ENCODE measurements around a stretch of chr13.

- PRO-cap, 3 experiments, result no peak in any of the 3 experiments
- RRBS, result no CpG with 5 or more reads among the region's 17 CpGs
These were observed 224.3 kb downstream of the FGF9 start for GRCh38 chr13:21895061-21895660.

DNA sequence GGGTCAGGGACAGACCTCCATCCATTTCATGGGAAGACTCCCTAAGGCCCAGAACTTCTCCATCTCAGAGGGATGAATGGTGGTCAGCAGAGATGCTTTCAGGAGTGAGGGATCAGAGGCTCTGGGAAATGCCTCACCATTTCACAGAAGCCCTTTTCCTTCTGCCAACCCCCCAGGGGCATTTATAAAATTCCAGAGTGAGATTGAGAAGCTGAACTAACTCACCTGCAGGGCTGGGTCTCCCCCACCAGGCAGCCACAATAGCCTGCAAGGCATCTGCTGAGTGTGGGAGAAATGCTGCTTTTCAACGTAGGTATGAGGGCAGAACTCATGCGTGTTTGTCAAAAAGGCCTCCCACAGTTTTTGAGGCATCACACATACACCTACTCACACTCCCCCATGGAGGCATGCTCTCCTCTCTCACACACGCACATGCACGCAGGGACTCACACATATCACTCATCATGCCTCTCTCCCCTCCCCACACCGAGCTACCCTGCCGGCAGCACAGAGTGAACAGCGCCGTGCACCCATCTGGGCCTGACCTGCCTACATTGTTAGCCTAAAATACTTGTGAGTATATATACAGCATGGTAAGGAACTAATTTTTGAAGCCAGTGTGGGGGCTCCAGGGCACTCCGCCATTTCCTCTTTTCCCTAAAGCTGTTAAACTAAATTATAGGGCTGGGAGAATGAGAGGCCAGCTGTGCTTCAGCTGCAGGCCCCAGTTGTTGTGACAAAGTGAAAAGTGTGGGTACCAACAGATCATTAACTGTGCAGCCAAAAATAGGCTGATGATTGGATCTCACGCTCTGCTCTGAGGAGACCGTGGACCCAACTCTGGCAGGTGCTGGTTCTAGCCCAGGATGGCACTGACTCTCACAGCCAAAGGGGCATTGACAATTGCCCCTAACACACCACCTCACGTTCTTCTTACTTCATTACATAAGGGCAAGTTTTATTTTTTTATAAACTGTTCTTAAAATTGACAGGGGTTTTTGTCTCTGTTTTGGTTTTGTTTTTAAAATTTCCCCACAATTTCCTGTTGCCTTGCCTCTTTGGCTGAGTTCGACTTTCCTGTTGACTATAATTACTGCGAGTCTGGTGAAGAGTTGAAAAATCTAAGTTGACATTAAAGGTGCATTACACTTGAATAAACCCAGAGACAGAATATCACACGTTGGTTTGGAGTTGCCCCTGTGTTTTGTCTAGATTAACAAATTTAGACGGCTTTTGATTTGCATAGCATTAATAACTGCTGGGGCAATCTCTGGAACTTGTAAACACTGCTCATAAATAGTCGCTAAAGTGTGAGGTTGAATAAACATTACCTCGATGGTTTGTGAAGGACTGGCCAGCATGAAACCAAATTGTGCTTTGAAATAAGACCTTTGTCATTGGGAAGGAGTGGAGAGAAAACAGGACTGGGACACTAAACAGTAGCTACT is 390.9 kb downstream of the FGF9 start:
- PRO-cap, 3 experiments, result no peak in any of the 3 experiments
- RRBS, result no CpG with 5 or more reads among the region's 18 CpGs

DNA sequence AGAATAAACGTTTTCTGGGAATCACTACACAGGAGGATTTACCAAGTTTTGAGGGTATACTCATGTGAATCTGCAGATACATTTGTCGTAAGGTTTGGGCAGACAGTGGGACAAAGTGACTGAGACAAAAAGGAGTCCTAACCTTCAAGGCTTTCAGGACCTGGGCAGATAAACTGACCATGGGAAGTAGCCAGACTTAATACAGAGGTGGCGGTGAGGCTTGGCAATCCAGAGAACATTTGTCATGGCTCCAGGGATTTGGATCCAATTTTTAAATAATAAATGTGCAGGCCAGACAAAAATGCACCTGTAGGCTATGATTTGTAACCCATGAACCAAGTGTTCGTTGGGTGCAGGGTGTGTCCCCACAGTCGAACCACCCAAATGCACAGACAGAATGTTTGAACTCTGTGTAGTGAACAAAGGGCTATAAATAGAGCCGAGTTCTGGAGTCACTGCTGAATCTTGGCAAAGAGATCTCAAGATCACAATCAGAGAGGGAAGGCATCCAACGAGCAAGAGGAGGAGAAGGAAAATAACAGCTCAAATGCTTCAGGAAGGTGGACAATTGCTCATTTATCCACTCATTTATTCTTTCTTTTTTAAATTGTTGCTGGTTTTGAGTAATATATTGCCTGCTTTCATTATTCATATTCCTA is 547.8 kb downstream of the FGF9 start:
- PRO-cap, 3 experiments, result no peak in any of the 3 experiments
- RRBS, result no CpG with 5 or more reads among the region's 7 CpGs

- PRO-cap, 3 experiments, result no peak in any of the 3 experiments
- RRBS, result no CpG with 5 or more reads among the region's 33 CpGs
These were observed 253.8 kb upstream of the SGCG start for GRCh38 chr13:22926977-22927480.

DNA sequence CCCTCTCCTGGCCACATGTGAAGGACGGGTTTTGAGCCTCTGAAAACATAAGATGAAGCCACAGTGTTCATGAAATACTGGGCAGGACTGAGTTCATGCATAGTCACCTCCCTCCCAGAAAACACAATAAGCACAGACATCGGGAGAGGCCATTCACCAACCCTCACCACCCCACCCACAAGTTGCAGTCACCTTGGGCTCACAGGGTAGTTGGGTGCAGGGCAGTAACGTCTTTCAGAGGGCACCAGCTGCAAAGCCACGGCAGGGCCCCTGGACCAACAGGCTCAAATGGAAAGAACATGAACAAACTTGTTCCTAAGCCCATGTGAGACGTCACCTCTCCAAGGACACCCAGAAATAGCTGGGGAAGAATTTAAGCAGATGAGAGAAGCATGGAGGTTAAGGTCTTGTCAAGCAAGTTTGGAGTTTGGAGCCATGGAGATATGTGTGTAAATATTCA is 40.6 kb downstream of the SACS start:
- PRO-cap, 3 experiments, result no peak in any of the 3 experiments
- RRBS, result no CpG with 5 or more reads among the region's 5 CpGs

DNA sequence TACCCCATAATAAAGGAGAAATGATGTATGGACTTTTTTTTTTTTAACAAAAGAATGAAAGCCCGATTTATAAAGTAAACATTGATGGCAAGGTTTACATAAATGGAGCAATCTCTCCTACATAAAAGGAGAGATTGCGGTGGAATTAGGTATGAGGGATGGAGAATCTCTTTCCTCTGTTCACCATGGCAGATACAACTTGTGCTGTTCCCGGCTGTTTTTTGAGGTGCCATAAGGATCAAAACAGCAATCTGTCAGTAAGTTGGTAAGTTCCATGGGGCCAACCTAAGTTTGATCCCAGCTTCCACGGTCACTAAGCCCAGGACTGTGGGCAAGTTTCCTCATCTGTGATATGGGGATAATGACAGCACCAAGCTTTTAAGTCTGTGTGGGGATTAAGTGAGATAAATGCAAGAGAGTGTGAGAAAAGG is 58.0 kb upstream of the SACS start:
- PRO-cap, 3 experiments, result no peak in any of the 3 experiments
- RRBS, result no CpG with 5 or more reads among the region's 4 CpGs

DNA sequence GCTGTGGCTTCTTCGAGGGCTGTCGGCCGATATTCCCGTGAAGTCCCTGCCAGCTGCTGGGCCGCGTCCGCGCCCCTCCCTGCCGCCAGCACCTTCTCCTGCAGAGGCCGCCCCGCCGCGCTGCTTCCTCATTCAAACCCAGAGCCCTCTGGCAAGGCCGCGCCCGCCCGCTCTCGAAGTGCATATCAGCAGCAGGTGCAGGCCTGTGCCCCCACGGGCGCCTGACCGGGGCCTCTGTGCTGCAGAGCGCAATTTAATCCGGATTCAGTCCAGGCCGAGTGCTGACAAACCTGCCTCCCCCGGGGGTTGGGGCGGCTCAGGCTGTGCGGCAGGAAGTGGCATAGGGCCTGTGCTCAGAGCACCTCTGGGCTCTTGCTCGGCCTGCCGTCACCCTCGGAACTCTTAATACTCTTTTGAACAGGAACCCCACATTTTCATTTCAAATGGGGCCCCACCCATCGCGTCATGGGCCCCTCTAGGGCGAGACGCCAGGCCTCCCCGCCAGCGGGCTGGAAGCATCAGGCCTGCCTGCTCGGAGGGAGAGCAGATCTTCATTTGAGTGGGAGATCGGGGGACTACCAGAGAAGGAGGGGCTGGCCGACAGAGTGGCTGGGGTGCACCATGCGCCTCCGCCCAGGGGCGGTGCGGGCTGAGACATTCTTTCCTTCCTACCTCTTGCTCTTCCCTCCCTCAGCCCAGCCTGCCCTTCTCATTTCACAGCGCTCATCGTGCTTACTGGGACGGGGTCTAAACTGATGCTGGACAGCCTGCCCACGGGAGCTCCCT is 125.7 kb downstream of the TNFRSF19 start:
- PRO-cap, 3 experiments, result no peak in any of the 3 experiments
- RRBS, result 33% methylated on average over 1 of the region's 47 CpGs

GRCh38 chr13:23753250-23753898 is 135.8 kb downstream of the MIPEP start:
- PRO-cap, 3 experiments, result peak in 1 of 3 experiments; most common plus-strand start chr13:23753723 (in 1)
- RRBS, result no CpG with 5 or more reads among the region's 2 CpGs

DNA sequence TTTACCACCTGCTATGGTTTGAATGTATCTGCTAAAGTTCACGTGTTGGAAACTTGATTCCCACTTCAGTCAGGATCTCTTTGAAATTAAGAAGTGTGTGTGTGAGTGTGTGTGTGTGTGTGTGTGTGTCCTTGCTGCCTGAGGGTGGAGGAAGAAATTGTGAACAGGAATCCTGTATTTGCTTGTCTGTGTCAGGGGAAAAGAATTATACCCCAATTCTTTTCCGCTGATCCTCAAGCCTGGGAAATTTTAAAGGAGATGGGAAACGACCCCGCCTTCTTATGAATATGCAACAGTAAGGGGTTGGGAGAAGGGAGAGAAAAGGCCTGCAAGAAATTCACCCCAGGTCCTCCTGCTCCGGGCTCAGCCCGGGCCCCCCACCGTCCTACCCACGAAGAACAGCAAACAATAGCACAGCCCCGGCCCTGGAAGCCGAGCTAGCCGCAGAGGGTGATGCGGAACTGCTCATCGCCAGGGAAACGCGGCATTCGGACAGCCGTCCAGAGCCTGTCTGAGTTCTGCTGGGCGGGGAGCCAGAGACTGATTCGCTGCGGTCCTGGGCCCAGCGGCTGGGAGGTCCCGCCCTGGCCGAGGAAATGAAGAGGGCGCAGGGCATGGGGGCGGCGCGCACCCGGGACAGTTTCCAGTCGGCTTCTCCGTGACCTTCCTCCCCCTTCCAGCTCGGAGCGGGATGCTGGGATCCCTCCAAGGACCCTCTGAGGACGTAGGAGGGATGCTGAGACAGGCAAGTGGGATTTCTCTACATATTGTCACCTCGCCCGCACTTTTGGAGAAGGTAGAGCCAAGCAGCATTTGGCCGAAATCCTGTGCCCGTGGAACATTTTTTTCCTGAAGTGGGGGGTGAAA is 90.2 kb upstream of the MIPEP start:
- PRO-cap, 3 experiments, result peak in 1 of 3 experiments; most common plus-strand start position 602 of the sequence (in 1)
- RRBS, result 7% methylated on average over 4 of the region's 37 CpGs

GRCh38 chr13:23980047-23980765 is 91.0 kb upstream of the MIPEP start:
- PRO-cap, 3 experiments, result no peak in any of the 3 experiments
- RRBS, result 2% methylated on average over 13 of the region's 45 CpGs

GRCh38 chr13:24052602-24053036 is 107.9 kb upstream of the SPATA13 start:
- PRO-cap, 3 experiments, result no peak in any of the 3 experiments
- RRBS, result no CpG with 5 or more reads among the region's 6 CpGs

- PRO-cap, 3 experiments, result no peak in any of the 3 experiments
- RRBS, result 33% methylated on average over 1 of the region's 9 CpGs
These were observed 84.5 kb upstream of the SPATA13 start for GRCh38 chr13:24075895-24076576.

GRCh38 chr13:24123891-24124181 is 36.7 kb upstream of the SPATA13 start:
- PRO-cap, 3 experiments, result no peak in any of the 3 experiments
- RRBS, result no CpG with 5 or more reads among the region's 2 CpGs

GRCh38 chr13:24164310-24165483 is 4.2 kb downstream of the SPATA13 start:
- PRO-cap, 3 experiments, result no peak in any of the 3 experiments
- RRBS, result no CpG with 5 or more reads among the region's 19 CpGs

- PRO-cap, 3 experiments, result no peak in any of the 3 experiments
- RRBS, result no CpG with 5 or more reads among the region's 10 CpGs
These were observed 23.3 kb downstream of the SPATA13 start for GRCh38 chr13:24183743-24184239.

DNA sequence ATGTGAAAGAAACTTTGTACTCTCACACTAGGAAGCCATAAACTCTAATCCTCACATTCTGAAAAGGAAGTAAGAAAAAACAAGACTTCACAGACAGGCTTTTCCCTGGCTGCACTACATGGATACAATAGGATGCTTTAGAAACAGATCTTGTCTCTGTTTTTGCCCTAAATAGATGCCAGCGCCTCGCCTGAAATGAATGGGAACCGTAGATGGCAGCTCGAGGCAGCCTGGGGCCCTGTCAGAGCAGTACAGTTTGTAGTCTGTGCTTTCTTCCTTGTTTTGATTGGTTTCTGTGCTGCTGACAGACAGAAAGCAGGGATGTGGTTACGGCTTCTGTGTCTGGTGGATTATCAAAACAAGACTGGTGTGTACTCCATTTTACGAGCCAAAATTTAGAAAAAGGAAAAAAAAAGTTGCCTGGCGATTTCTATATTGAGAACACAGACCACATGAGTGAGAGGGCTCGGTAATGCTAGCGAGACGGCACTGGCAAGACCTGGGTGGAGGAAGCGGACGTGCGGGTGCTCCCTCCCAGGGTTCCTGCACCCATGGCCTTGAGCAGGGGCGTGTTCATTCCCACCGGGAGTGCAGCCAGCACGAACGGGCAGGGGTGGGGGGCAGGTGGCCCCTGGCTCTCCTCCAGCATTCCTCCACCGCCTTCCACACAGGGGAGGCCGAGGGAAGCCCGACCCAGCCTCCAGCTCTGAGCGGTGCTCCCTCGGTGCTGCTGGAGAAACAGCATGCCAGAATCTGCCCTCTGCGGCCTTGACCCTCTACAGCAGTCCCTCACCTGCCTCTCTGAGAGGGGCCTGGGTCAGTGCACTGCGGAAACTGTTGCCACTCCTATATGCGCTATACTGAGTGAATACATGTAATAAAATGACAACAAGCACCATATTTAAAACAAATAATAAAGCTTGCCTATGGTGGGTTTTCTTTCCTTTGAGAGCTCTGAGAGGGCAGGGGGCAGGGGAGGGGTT is 37.5 kb upstream of the C1QTNF9 start:
- PRO-cap, 3 experiments, result peak in 3 of 3 experiments; most common plus-strand start position 489 of the sequence (in 3); most common minus-strand start position 232 of the sequence (in 2)
- RRBS, result no CpG with 5 or more reads among the region's 25 CpGs

DNA sequence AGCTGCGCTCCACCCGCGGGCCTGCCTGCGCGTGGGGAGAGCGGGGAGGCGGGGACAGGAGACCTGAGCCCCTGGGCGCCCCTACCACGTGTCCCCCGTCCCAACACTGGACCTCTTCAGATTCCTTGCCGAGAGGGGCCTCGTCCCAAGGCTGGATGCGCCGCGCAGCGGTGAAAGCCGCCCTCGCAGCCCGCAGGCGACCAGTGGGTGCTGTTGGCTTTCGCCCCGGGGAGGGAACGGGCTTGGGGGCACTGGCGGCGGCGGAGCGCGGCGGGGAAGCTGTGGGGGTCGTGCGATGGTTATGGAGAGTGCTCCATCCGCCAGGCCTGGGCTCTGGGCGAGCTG is 17.4 kb upstream of the RNF17 start:
- PRO-cap, 3 experiments, result no peak in any of the 3 experiments
- RRBS, result no CpG with 5 or more reads among the region's 33 CpGs

GRCh38 chr13:25046912-25047755 is 48.8 kb upstream of the PABPC3 start:
- PRO-cap, 3 experiments, result no peak in any of the 3 experiments
- RRBS, result no CpG with 5 or more reads among the region's 48 CpGs

- PRO-cap, 3 experiments, result no peak in any of the 3 experiments
- RRBS, result no CpG with 5 or more reads among the region's 17 CpGs
These were observed 117.5 kb downstream of the ATP8A2 start for GRCh38 chr13:25489174-25489818.

- PRO-cap, 3 experiments, result no peak in any of the 3 experiments
- RRBS, result no CpG with 5 or more reads among the region's 8 CpGs
These were observed 145.5 kb downstream of the SHISA2 start for GRCh38 chr13:25906211-25906825.

Measured in breast (tissue), 4 donors.